GM06990 (cell line): ENCODE results near the genes XRRA1, RPS3, GDPD5 and MOGAT2.

- RRBS: no CpG with 5 or more reads among the region's 6 CpGs
Measured at GRCh38 chr11:74643899-74644502, 51.6 kb downstream of the POLD3 start.

DNA sequence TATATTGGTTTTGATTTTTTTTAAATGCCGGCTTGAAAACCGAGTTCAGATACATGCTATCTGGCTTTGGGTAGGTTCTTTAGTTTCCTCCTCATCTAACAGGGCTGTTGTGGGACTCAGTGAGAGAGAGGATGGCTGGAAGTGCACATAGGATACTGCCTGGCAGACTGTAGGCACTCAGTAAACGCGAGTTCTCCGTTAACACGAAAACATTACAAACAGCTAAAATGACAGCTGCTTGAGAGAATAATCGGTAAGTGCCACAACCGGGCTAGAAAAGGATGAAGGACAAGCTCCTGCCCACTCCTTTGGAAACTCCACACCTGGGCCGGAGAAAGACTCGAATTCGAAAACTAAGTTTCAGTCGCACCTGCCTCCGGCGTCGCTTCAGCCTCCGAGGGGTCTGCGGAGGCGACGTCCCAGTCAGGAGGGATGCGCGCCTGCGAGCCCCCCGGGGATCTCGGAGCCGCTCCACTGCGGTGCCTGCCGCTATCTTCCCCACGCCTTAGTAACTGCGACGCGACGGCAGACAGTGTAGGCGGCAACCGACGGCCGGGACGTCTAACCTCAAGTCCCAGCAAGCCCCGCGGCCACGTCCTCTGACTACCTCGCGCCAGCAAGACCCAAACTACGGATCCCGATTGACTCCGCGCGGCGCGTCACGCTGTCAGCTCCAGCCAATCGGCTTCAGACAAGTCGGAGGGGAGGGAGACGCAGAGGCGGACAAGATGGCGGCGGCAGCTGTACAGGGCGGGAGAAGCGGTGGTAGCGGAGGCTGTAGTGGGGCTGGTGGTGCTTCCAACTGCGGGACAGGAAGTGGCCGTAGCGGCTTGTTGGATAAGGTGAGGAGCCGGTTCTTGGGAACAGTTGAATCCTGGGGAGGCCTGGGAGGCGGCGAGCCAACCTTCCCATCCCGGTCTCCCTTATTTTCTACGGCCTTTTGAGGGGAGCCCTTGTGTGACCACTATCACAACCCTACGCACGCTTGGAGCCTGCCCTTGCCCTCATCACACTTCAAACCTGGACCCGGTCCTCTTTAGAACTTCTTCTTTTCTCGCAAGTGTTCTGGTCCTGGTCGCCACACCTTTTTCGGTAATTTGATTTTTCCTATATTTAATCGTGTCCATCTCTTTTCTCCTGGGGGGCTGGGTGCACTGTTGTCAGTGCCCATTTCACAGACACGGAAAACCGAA is at the start of gene XRRA1:
XRRA1 (minus strand) TSS at position 534 of the 1,193 bp plus-strand sequence.
- RRBS: 5% methylated on average over 26 of the region's 76 CpGs

DNA sequence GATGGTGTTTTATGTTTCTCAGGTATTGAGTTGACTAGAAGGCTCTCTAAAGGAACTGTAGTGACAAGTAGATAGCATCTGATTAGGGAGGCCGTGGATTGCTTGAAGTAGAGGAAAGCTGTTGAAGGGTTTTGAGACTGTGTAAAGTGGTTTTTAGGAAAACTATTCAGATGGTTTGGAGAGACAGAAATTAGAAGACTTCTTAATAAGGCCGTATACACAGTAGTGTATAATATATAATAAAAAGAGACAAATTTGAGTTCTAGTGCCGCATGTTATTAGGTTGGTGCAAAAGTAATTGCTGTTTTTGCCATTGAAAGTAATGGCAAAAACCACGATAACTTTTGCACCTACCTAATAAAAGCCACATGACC is 2.9 kb downstream of the SPCS2 start:
- RRBS: no CpG with 5 or more reads among the region's 4 CpGs

DNA sequence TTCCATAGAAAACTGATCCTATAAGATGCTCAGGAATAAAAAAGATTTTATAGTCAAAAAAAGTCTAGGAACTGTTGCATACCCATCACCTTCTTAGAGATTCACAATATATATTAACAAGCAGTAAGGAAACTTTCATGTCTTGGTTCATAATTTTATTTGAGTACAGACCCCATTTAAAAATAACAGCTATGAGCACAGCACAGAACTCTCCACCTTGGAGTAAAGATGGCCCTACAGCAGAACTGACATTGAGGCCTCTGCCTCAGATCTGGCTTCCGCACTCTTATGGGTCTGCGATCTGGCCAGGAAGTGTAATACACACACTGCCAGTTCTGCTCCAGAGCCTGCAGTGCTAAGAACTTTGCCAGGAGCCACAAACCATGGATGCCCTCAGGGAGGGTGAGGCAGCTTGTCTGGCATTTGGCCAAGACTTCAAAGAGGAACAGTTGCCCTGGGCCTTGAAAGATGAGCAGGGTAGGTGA is 47.0 kb downstream of the NEU3 start:
- RRBS: no CpG with 5 or more reads among the region's 2 CpGs

DNA sequence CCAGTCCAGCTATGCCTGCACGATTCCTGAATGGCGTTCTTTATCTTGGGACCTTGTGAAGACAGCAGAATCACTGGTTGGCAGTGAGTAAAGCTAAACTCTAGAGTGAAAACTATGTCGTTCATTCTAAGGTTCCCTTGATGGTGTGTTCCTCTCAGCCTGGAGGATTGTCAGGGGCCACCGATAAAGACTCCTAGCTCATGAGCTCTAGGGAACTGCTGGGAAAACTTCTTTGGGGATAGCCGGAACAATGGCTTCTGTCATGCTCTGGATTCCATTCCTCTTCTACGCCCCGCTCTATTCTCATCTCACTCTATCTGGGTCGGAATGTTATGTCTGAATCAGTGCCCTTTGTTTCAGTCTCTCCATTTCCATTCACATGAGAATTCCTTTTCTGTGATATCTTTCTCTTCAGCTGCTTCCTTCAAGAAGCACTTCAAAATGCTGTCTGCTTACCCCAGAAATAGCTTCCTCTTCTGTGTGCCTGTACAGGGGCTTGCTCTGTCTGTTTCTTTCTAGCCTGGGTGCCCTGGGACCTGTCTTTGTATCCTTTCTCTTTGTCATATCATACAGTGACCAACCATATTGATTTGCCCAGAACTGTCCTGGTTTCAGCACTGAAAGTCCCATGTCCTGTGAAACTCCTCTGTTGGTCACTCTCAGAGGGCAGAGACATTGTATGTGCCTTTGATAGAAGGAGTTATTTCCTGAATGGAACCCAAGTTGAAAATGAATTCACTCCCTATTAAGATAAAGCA is 16.9 kb upstream of the SLCO2B1 start:
- RRBS: no CpG with 5 or more reads among the region's 8 CpGs

- RRBS: no CpG with 5 or more reads among the region's 12 CpGs
Measured at GRCh38 chr11:75147652-75148412, 3.1 kb upstream of the SLCO2B1 start.

- RRBS: no CpG with 5 or more reads among the region's 11 CpGs
Measured at GRCh38 chr11:75159389-75159952, 8.6 kb downstream of the SLCO2B1 start.

DNA sequence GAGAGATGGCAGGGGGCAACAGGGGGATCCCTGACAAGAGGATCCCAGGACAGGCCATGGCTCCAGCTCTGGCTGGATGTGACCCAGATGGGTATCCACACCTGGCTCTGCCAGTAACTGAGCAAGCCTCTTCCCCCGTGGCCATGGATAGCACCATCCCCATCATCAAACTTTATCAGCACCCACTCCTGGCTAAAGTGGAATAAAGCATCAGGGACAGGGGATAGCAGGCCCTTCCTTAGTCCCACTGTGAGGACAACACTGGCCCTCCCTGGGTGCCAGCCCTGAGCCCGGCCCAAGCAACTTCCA is 43.7 kb downstream of the ARRB1 start:
- RRBS: no CpG with 5 or more reads among the region's 2 CpGs

GRCh38 chr11:75337082-75337705 is 14.3 kb downstream of the ARRB1 start:
- RRBS: no CpG with 5 or more reads among the region's 6 CpGs

DNA sequence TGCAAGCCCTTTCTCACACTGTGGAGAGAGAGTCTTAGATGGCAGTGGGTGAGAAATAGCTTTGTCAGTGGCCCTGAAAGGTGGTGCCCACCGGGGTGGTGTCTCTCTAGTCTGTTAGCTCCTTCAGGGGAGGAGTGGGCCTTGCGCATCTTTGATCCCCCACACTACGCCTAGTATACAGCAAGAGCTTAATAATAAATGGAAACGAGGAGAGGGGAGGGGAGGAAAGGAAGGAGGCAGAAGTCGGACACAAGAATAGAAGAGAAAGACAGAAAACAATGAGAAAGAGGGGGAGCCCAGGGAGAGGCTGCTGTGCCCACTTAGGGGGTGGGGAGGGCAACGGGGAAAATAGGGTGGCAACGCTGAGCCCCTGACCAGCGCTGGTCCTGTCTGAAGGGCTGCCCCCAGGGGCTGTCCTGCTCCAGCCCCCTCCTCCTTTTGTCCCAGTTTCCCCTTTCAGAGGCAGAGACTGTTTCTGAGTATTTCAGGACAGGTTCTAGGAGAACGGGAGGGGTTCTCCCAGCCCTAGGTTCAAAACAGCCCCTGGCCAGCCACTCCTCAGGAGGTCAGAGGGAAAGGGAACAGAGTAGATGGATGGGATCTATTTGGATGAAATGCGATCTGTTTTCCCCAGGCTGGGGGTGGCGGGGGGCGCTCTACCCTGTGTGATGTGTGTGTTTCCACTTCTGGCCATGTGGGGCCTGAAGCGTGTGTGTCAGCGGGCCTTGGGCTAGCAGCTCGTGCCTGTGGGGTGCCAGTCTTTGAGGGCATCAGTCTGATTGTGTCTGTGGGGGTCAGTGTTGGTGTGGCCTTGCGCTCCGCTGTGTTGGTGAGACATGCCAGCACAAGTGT is 1.1 kb downstream of the ARRB1 start:
- RRBS: no CpG with 5 or more reads among the region's 17 CpGs

- RRBS: no CpG with 5 or more reads among the region's 6 CpGs
Measured at GRCh38 chr11:75369812-75370355, 18.4 kb upstream of the ARRB1 start.

DNA sequence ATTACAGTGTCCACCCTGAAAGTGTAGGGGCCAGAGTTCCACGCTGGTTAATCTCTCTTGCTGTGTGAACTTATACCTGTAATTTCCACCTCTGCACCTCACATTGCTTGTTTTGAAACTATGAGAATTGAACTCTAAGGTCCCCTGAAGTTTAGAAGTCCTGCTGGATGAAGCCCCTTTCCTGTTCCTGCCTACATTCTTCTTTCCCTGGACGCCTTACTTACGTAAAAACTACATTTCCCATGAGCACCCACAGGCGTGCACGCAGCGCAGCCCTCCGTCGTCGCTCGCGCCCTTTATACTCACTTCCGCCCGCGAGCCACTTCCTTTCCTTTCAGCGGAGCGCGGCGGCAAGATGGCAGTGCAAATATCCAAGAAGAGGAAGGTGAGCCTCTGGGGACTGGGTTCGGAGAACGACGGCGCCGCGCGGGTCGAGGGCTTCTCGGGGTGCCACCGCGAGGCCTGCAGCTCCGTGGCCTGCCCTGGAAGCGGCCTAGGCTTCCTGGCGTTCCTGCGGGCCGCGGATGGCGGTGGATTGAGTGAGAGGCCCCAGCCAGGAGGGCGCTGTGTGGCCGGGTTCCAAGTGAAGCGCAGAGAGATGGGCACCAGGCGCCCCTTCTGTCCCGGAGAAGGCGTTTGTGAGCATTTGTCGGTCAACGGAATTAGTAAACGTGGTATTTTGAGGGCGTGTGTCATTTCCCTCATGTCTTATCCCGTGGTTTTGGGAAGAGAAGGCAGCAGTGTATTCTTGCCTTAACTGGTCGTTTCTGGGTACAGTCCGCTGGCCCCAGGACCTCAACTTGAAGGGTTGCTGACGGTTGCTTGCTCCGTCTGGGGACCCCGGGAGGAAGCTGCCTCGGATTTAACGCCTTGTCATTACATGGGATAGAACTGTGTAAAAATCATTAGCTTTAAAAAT is at the start of gene RPS3:
RPS3 (plus strand) TSS at position 326 of the 919 bp plus-strand sequence.
- RRBS: 6% methylated on average over 4 of the region's 54 CpGs

DNA sequence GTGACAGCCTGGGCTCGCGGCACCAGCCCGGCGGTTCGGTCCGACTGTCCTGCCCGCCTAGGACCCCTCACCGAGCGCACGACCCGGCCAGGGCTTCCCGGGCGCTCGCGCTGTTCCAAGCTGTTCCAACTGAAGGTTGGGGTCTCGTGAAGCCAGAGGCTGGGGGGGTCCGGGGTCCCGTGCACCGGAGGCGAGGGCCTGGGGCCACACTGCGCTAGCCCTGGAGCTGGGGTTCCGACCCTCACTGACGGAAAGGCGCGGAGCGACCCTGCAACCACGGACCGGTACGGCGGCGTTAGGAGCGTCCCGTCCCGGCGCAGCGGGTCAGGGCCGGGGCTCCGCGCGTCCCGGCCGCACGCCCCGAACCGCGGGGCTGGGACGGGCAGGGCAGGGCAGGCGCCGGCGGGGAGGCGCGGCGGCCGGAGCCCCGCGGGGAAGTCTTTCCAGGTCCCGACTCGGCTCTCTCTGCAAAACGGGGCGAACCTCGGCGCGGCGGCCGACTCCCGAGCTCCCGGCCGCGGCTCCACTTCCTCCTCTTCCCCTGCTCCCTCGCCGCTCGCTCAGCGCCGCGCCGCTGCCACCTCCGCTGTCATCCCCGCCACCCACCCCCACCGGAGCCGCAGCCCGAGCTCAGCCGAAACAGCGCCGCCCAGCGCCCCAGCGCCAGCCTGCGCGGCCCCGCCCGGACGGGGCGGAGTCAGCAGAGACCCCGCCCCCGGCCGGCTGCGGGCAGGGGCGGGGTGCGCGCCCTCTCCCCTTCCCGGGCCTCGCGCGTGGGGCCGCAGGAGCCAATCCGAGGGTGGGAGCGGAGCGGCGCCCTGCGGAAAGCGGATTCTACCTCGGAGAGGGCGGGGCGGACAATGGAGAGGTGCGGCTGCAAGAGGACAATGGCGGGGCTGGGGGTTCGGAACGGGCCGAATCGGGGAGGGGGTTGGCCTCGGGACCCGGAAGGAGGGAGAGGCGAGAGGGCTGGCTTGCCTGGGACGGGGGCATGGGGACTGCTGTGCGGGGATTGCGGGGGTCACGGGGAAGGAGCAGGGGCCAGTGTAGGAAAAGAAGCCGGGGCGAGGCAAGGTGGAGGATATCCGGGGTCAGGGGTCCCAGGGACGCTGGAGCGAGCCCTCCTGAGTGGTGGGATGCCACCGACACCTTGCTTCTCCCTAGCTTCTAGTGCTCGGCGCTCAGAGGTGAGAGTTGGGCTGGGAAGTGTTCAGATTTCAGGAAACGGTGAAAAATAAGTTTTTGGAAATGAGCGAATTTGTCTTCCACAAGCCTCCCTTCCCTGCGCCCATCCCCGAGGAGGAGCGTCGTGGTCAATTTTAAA is at the start of gene GDPD5:
GDPD5 (minus strand) TSS at position 636 of the 1,324 bp plus-strand sequence.
- RRBS: 3% methylated on average over 69 of the region's 140 CpGs

DNA sequence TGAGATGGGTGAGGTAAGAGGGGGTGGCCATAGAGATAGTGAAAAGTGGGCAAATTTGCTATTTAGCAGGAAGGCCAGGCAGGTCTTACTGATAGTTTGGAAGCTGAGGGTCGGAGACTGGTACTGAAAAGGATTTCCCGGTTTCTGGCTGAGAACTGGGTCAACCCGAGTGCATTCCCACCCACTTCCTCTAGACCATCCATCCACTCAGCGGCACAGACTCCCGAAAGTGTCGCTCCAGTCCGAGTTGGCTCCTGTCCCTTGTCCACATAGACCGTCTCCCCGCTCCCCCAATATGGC is 20.7 kb downstream of the SERPINH1 start:
- RRBS: no CpG with 5 or more reads among the region's 9 CpGs

- RRBS: 39% methylated on average over 2 of the region's 8 CpGs
Measured at GRCh38 chr11:75634992-75635400, 33.8 kb downstream of the MAP6 start.

DNA sequence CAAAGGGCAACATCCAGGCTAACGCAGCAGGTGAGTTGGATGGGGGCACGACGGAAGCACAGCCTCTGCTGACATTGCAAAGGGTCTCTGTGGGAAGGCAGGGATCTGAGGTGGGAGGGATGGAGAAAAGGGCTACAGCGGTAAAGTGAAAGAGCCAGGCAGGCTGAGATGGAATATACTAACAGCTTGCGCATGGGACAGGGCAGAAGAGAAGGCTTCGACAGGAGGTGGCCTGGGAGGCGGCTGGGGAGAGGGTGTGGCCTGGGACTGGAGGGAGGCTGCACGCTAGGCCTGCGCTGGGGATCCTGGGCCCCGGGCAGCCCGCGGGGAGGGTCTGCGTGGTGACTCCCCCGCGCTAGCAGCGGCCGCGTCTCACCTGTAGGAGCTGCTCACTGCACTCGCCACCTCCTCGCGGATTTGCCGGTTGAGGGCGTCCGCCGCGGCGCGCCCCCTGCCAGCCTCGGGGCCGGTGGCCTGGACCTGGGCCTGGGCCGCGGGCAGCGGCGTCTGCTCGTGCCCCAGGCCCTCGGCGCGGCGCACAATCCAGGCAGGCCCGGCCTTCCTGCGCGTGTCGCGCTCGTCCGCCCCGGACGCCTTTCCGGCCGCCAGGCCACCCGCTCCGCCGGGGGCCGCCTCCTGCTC is 1.6 kb downstream of the MAP6 start:
- RRBS: 5% methylated on average over 24 of the region's 54 CpGs

- RRBS: no CpG with 5 or more reads among the region's 2 CpGs
Measured at GRCh38 chr11:75715619-75715999, 2.0 kb upstream of the MOGAT2 start.

GRCh38 chr11:75717544-75718011 is at the start of gene MOGAT2:
Gene MOGAT2 (plus strand): TSS chr11:75717838.
- RRBS: no CpG with 5 or more reads among the region's 7 CpGs

DNA sequence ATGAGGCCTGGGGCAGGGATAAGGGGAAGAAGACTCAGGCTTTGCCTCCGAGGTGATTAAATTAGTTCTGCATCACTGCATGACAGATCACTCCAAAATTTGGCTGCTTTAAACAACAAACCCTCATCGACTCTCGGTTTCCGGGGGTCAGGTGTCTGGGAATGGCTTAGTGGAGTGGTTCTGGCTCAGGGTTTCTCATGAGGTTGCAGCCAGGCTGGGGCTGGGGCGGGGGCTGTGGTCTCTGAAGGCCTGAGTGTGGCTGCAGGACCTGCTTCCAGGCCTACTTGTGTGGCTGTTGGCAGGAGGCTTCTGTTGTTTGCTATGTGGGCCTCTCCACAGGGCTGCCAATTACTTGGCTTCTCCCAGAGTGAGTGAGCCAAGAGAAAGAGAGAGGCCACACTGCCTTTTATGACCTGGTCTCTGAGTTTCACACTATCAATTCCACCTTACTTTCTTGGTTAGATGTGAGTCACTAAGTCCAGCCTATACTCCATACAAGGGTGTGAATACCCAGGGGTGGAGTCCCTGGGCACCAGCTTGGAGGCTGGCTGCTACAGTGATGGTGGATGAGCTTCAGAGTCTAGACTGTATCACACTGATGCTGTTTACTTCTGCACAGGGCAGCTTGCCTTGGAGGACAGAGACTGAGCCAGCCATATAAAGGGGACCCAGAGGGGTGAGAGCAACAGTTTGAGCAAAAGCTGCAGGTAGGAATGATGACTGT is 16.0 kb downstream of the MOGAT2 start:
- RRBS: no CpG with 5 or more reads among the region's 5 CpGs

GRCh38 chr11:75748939-75749217 is 19.7 kb upstream of the DGAT2 start:
- RRBS: no CpG with 5 or more reads among the region's 10 CpGs